Placental epithelial cell (primary cell): ENCODE measurements around the genes GRHL1 and CYS1.

- CAGE, long polyA plus RNA = no peak
These were observed 67.5 kb upstream of the MBOAT2 start for GRCh38 chr2:9070842-9071557.

- CAGE, long polyA plus RNA = no peak
These were observed 63.9 kb upstream of the ASAP2 start for GRCh38 chr2:9142550-9143301.

DNA sequence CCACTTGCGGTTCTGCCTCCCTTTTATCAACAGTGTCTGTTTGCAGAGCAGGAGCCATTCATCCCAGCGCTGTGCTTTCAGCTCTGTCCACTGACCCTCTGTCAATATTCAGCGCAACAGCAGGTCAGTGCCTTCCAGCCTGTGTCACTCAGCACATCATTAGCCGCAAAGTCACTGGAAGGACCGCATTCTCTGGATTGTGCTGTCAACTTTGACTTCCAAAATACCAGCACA lies 38.5 kb upstream of the ASAP2 start:
- CAGE, long polyA plus RNA = no peak

GRCh38 chr2:9178745-9179708 lies 27.6 kb upstream of the ASAP2 start:
- CAGE, long polyA plus RNA = no peak

DNA sequence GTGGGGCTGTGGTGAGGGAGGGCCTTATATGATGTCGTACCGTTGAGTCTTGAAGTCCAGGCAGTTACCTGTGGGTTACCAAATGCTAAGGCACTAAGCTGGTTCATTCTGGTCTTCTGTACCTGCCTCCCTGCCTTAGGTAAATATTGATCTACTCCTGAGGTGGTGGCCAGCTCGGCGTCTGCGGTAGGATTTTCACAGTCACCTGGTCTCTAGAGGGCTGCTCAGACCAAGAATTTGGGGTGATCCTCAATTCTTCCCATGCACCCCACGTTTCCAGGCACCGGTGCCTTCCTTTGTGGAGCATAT lies 5.7 kb downstream of the ASAP2 start:
- CAGE, long polyA plus RNA = no peak

GRCh38 chr2:9226984-9227978 lies 20.7 kb downstream of the ASAP2 start:
- CAGE, long polyA plus RNA = no peak

GRCh38 chr2:9322556-9323363 lies 100.6 kb downstream of the ITGB1BP1 start:
- CAGE, long polyA plus RNA = no peak

- CAGE, long polyA plus RNA = no peak
These were observed 95.5 kb downstream of the ITGB1BP1 start for GRCh38 chr2:9327647-9328355.

DNA sequence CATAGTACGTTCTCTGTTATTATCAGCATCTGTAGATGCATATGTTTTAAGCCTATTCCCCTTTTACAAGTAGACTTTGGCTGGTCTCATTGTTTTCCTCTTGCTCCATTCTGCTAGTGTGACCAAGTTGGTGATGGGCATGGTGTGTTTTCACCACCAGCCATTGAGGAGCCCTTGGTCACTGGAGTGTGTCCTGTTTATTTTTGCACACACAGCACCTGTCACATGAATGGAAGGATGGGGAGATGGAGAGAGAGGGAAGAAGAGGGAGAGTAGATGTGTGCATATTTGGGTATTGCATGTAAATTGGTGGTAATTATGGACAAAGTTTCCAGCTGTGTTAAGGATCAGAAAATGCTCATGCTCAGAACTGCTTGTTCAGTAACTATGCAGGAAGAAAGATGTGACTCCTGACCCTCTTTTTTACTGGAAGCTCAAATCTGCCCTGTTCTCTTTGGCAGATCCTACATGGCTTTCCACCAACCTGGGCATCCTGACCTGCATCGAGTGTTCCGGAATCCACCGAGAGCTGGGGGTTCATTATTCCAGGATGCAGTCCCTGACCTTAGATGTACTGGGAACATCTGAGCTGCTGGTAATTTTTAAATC lies 64.9 kb downstream of the ITGB1BP1 start:
- CAGE, long polyA plus RNA = no peak

DNA sequence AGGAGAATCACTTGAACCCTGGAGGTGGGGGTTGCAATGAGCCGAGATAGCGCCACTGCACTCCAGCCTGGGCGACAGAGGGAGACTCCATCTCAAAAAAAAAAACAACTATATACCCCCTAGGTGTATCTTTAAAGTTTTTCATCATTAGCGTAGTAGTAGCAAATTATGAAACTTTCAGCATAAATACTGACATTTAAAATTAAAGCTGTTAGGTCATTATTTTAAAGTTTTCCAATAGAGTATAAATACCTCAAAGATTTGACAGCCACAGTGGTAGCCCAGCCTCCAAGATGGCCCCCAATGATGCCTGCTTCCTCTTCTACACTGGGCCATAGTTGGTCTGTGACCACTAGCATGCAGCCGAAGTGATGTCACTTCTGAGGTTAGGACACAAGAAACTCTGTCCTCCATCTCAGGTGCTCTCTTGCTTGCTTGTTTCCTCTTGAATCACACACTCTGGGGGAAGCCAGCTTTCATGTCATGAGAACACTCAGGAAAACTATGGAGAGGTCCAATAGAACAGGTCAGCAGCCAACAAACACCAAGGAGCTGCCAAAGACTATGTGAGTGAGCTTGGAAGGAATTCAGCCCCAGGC lies 3.2 kb upstream of the ADAM17 start:
- CAGE, long polyA plus RNA = no peak

DNA sequence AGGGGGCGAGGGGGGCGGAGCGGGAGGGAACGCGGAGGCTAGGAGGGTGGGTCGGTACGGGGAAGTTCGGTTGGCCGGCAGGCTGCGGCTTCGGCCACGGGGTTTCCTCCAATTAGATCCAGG lies 191 bp upstream of the YWHAQ start:
- CAGE, long polyA plus RNA = no peak

- CAGE, long polyA plus RNA = no peak
These were observed 84.5 kb upstream of the TAF1B start for GRCh38 chr2:9758718-9759156.

DNA sequence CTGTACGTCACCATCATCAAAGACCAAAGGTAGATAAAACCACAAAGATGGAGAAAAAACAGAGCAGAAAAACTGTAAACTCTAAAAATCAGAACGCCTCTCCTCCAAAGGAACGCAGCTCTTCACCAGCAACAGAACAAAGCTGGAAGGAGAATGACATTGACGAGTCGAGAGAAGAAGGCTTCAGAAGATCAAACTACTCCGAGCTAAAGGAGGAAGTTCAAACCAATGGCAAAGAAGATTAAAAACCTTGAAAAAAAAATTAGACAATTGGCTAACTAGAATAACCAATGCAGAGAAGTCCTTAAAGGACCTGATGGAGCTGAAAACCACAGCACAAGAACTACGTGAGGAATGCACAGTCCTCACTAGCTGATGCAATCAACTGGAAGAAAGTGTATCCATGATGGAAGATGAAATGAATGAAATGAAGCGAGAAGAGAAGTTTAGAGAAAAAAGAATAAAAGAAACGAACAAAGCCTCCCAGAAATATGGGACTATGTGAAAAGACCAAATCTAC lies 18.7 kb downstream of the TAF1B start:
- CAGE, long polyA plus RNA = no peak

- CAGE, long polyA plus RNA = no peak
These were observed 24.8 kb downstream of the TAF1B start for GRCh38 chr2:9867892-9868607.

DNA sequence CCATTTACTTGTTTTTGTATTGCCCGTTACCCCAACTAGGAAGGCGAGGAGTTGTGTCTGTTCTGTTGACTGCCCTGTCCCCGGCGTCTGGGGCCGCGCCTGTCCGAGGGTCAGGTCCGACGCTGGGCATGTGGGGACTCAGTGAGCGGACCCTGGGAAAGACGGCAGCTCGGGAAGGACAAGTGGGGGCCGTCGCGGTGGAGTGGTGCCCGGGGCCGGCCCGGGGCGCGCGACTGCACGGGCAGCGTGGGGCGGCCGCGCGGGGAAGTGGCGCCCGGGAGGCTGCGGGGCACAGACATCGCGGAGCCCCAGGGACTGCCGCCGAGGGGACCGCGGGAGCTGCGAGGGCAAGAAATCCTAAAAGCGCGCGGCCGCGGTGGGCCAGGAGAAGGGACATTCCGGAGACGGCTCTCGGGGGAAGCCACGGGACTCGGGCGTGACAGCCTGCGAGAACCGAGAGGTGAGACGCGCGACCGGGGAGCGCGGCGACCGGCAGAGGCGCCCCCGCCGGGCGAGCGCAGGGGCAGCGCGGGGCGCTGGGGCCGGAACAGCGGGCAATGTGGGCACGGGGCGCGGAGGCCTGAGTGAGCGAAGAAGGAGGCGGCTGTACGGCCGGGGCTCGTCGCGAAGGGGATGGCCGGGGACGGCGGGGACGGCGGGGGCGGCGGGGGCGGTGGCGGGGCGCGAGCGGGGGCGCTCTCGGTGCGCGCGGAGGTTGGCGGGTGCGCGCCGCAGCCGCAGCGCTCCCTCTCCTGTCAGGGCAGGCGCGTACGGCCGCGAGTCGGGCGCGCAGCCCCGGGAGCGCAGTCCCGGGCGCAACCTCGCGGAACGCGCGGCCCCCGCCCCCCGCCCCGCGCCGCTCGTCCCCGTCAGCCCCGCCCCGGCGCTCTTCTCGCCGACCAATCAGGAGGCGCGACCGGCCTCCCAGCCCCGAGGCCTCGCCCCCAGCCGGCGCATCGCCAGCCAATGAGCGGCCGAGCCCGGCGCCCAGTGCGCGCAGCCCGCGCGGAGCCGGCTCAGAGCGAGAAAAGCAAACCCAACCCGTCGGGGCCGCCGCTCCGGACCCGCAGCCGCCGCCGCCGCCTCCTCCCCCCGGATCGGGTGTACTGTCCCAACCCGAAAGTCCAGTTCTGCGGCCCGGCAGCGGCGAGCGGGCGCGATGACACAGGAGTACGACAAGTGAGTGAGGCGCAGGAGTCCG lies at the start of gene GRHL1:
GRHL1 (plus strand) TSS at position 1,019 of the 1,201 bp plus-strand sequence.
- CAGE, long polyA plus RNA = no peak

GRCh38 chr2:9951876-9952120 lies 305 bp downstream of the GRHL1 start:
- CAGE, long polyA plus RNA = no peak

- CAGE, long polyA plus RNA = no peak
These were observed 44.0 kb upstream of the KLF11 start for GRCh38 chr2:9999411-9999742.

DNA sequence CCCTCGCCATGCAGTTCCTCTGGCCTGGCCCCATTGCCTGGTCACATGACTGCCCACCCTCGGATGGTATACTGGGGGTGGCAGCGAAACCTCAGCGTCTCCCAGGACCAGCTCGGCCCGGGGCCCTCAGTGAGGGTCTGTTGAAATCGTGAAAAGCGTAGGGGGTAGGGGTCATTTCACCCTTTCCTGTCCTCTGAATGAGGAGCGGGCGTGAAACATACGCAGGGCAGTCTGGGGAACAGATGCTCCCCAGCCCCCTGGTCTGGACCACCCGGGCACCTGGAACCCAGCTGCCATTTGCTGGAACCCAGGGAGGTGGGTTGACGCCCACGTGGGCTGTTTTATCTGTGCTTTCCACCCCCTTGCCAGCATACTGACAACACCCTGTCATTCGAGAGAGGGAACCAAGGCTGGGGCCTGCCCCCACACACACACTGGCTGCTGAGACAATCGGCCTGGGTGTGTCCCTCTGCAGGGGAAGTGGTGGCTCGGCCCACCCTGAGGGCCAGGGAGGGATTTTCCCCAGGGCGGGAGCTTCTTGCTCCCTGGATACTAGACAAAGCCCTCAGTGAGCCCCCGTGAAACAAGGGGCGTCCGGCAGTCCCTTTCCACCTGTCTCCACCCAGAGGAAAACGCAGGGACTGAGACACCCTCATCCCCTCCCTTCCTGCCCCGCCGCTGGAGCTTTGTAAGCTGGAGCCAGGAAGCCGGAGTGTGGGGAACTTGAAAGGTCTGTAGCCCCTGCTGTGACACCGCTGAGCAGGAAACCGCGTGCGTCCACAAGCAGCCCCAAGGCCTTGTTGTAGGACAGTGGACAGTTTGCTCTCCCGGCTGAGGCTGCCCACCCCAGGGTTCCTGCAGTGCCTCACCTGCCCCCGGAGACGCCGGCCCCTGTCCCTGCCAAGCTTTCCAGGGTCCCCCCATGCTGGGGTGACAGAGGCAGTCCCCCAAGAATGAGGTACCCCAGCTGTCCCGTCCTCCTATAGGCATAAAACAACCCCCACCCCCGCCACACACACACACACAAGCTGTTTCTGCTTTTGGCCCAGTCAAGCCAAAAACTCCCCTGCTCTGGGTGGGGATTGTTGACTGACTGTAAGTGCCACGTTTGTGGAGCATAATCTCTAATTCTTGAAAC lies 14.2 kb upstream of the KLF11 start:
- CAGE, long polyA plus RNA = no peak

DNA sequence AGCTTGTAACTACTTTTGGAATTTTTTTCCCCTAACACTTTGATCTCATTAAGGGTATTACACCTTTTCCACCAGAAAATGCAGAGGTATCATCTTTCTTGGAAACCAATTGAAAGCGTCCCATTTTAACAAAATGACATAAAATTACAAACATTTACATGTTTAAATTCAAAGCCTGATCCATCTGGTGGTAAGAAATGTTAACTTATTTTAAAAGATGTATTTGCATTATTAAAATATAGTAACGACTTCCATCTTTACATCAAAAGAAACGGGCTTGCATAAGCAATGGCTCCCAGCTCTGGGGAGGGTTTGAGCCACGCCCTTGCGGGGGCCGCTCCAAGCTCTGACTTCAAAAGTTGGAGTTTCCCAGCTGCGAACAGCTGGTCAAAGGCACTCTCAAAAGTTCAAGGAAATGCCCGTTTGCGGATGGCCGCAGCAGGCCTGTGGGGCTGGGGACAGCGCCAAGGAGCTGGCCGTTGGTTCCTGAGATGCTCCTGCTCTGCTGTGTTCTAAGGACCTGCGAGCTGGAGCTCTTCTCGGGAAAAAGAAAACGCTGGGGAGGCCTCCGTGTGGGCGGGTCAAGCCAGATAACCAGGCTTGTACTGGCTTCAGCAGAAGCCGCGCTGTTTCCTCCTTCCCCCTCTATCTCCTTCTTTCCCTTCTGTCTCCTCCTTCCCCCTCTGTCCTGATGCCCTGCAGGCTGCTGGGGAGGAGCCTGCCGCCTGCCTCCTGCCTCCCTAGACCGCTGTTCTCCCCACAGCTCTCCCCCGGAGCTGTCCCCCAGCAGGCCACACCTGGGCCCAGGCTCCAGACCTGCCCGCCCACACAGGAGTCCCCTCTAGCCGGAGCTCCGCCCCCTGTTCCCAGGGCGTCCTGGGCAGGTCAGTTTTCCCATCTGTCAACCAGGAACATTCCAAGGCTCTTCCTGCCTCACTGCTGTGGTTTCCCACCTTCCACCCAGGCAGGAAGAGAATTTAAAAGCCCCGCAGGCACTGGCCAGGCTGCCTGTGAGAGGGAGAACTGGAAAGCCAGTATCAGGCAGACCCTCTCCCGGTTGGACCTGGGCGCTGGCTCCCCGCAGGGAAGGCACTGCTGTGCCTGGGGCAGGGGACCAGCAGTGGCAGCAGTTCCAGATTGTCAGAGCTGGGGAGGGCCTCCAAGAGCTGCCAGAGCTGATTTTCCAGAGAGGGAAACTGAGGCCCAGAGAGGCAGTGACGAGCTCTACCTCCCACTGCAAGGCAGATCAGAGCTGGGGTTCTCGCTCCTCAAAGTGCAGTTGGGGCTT lies 14.1 kb downstream of the KLF11 start:
- CAGE, long polyA plus RNA = no peak

DNA sequence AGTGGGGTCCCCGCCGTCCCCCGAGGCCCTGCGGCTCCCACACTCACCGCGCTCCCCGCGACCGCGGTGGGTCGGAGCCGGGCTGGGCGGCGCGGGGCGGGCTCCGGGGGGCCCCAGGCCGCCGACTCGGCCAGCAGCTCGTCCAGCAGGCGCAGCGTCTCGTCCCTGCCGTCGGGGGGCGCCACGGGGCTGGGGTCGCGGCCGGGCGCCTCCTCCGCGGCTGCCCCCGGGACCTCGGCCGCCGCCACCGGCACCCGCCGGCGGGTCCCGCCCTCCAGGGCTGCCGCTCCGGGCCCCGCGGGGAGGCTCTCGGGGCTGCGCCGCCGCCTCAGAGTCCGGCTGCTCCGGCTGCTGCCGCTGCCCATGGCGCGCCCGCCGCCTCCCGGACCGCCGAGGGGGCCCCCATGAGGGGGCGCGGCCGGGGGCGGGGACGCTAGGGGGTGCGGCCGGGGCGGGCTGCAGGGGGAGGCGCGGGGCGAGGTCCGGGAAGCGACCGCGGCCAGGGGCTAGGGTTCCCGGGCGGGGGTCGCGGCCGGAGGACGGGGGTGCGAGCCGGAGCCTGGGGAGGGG lies at the start of gene CYS1:
CYS1 (minus strand) TSS at position 553 of the 570 bp plus-strand sequence.
- CAGE, long polyA plus RNA = no peak